ENCODE measurements around the gene KBTBD2.

DNA sequence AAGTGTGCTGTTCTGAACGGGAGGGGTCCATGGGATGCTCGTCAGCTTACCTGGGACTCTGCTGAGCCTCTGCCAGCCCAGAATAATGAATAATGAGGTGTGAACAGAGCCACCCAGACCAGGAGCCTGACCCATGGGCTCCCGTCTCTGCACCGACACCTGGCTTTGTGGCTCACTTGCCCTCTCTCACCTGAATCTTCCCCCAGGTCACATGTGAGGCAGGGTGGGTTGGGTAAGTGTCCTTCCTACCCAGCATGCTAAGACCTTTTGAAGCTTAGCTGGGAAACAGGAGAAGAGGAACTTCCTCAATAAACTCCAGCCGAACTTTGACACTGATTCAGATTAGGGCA lies 46.7 kb upstream of the AQP1 start:
- PRO-cap, result no peak

DNA sequence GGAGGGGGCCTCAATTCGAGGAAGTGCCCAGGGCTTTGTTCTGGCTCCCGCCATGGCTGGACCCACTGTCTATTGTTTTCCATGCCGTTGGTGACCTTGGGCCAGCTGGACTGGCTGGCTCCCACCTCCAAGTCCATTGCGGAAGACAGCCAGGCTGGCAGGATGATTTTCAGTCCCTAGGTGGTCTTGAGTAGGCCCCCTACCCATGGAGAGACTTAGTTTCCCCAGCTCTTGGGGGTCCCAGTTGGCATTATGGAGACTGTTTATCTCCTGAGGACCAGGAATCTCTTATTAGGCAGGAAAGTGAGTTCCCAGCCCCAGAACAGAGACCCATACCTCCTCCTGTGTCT lies 13.1 kb upstream of the AQP1 start:
- PRO-cap, result no peak

- PRO-cap, result unidirectional peak, minus-strand start at chr7:30905765
Measured at GRCh38 chr7:30905634-30905966, 6.1 kb upstream of the AQP1 start.

GRCh38 chr7:30907597-30908435 lies 3.8 kb upstream of the AQP1 start:
- PRO-cap, result no peak

- PRO-cap, result unidirectional peak, minus-strand start at chr7:30914019
Measured at GRCh38 chr7:30913089-30914184, 1.8 kb downstream of the AQP1 start.

DNA sequence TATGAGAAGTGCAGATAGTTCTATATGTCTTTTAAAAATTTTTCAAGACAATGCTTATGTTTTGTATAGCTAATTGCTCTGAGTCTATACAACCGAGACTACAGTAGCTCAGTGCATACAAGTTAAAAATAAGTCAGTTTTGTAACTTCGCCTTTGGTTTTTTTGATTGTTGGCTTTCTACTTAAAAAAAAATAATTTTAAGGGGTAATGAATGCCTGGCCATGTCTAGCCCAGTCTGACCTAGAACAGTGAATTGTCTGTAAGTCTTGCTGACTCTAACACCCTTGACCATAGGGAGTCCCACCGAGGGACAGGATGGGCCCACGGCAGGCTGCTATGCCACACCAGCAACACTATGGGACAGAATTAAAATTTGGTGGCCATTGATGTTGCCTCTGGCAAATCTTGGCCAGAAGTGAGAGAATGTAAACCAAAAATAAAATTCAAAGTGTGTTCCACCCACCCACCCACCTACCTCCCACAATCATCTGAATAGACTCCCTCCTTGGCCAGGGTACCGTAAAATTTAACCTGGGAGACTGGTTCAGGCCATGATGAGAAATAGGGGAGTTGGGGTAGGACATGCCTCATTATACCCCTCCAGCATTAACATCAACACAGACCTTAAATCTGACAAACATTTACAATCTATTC lies 32.2 kb downstream of the AVL9 start:
- PRO-cap, result no peak

- PRO-cap, result no peak
Measured at GRCh38 chr7:32587100-32587900, 92.0 kb downstream of the AVL9 start.

GRCh38 chr7:32657904-32658354 lies 162.6 kb downstream of the AVL9 start:
- PRO-cap, result bidirectional peak, plus-strand start at chr7:32658222, minus-strand start at chr7:32658132

- PRO-cap, result no peak
Measured at GRCh38 chr7:32670548-32670887, 175.2 kb downstream of the AVL9 start.

- PRO-cap, result no peak
Measured at GRCh38 chr7:32688201-32688606, 192.9 kb downstream of the AVL9 start.

DNA sequence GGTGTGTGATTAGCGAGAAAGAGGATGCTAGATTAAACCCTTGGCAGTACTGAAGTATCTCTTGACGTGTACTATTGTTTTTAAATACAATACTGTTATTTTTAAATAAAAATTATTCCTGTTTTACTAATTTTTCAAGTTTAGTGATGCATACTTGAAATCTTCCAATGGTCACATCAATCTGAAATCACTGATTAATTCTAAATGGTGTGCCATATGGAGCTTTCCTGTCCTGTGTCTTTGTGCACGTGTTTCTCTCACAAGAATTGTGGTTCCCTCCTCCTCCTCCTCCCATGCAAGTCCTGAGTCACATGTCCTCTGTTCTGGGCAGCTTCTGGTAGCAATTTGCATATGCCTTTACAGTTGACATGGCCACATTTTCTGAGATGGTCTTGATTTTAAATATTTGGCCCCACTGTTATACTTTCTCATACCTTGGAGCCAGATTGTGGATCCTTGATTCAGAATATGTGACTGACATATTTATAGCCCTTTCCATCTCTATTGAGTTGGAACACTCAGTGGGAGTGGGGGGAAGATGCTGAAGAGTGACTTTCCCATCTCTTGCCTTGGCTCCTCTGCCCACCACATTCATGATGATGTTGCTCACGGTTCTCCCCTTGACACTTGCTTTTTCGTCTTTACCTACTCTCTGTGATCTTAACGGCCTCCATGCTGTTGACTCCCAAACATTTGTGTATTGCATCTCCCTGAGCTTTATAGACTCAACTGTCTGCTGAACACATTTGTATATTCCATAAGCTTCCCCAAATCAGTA lies 28.4 kb downstream of the KBTBD2 start:
- PRO-cap, result no peak

DNA sequence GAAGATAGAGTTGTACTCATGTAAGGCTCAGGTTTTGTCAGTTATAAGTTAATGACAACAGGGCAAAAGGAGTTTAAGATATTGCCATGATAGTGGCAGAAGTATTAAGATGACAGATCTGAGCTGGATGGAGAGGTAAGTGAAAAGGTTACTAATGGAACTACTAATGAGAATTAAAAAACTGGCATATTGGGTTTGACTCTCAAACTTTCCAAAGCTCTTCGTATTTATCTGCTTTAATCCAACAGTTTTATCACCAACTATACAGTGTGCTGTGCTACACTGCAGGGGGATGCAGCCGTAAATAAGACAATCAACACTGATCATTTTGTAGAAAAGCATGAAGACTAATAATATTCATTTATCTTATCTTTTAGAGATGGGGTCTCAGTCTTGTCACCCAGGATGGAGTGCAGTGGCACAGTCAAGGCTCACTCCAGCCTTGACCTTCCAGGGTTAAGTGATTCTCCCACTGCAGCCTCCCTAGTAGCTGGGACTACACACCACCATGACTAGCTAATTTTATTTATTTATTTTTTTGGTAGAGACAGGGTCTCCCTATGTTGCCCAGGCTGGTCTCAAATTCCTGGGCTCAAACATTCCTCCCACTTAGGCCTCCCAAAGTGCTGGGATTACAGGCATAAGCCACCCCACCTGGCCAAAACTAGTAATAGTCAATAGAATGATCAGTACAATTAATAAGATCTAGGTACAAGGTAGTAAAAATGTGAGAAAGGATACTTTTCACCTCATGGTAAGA lies 24.5 kb downstream of the KBTBD2 start:
- PRO-cap, result no peak

DNA sequence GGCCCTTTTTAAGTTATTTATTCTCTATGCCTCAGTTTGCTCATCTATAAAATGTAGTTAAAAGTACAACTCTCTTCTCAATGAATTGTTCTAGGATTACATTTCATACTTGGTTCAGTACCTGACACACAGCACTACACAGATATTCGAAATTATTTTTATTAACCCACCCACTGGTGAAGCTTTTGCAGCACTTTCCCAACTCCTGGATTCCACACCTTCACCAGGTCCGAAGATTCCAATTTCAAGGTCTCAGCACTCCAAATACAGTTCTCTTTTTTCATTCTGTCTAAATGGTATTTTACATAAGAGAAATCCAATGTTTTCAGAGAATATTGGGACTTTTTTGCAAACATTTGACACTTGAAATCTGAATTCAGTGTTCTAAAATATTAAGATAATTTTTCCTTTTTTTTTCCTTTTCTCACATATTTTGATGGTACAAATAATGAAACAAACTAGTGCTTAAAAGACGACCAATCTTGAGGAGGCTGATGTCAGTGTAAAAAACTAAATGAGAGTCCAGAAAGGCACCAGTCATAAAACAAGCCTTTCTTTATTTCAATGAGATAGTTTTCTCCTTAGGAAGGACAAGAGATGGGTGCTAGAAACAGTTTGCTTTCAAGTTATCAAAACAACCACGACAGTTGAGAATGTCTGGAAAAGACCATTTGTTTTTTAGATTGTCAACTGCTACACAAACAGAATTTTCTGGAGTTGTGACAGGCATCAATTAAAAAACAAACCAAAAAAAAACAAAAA lies 3.6 kb downstream of the KBTBD2 start:
- PRO-cap, result no peak

GRCh38 chr7:32890838-32891807 lies at the start of gene KBTBD2:
Gene KBTBD2, minus strand, starts transcription at chr7:32891760.
- PRO-cap, result unidirectional peak, plus-strand start at chr7:32891075; bidirectional peak, plus-strand start at chr7:32891169, minus-strand start at chr7:32891153; bidirectional peak, plus-strand start at chr7:32891392, minus-strand start at chr7:32891299; bidirectional peak, plus-strand start at chr7:32891746, minus-strand start at chr7:32891593

DNA sequence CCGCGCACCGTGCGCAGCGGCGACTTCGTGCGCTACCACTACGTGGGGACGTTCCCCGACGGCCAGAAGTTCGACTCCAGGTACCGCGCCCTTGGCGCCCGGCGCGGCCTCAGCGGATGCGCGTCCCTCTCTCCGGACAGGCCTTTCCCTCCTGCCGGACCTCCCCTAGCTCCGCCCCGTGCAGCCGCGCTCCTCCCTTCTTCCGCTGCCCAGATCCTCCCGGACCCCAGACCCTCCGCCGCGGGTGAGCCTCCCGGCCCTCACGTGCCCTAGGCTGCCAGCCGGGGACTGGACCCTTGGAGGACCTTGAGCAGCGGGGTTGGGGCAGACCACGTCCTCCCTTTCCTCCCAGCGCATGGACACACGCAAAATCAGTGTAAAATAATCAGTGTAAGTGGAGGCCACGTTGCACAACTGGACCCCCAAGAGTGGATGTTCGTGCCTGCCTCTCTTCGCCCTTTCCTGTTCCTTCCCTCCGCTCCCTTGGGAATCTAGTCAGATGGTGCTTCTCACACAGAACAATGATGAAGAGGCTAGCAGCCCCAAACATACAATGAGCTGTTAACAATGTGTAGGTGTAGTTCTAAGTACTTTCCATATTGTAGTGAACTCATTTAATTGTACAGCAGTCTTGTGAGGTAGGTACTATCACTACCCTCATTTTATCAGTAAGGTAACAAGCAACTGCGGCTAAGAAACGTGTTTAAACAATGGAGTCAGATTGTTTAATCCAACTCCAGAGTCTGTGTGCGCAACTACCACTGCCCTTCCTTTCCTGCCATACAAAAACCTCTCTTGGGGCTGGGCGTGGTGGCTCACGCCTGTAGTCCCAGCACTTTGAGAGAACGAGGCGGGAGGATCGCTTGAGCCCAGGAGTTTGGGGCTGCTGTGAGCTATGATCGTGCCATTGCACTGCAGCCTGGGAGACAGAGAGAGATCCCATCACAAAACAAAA lies 752 bp downstream of the FKBP9 start:
- PRO-cap, result bidirectional peak, plus-strand start at position 229 of the sequence, minus-strand start at position 118 of the sequence; unidirectional peak, minus-strand start at position 523 of the sequence; bidirectional peak, plus-strand start at position 835 of the sequence, minus-strand start at position 782 of the sequence

DNA sequence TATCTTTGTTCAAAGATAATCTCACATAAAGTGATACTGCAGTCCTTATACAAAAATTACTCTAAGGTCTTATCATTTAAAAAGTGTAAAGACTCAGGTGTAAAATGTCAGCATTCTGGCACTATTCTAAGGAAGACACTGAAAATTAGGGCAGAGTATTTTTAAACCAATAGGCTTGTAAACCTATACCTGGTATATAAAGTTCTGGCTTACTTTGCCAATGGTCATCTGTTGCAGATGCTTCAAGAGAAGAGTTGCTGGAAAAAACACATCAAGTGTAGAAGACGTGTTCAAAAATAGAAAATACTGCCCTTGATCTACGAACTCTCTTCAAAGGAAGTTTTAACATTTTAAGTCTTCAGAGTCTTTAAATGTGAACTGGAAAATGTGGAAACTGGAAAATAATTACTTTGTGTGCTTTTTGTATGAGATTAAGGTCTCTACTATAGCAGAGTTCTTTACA lies 23.9 kb downstream of the NT5C3A start:
- PRO-cap, result no peak

DNA sequence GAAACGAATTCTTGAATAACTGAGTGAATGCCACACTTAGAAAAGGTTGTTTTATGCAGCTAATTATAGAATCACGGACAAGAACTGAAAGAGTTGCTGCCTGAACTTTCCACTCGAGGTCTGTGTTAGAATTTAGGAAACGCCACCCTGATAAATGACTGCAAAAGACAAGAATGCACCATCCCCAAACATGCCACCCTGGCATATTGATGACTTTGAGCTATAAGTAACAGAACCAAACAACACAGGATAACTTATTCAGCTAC lies 1.1 kb downstream of the RP9 start:
- PRO-cap, result no peak

DNA sequence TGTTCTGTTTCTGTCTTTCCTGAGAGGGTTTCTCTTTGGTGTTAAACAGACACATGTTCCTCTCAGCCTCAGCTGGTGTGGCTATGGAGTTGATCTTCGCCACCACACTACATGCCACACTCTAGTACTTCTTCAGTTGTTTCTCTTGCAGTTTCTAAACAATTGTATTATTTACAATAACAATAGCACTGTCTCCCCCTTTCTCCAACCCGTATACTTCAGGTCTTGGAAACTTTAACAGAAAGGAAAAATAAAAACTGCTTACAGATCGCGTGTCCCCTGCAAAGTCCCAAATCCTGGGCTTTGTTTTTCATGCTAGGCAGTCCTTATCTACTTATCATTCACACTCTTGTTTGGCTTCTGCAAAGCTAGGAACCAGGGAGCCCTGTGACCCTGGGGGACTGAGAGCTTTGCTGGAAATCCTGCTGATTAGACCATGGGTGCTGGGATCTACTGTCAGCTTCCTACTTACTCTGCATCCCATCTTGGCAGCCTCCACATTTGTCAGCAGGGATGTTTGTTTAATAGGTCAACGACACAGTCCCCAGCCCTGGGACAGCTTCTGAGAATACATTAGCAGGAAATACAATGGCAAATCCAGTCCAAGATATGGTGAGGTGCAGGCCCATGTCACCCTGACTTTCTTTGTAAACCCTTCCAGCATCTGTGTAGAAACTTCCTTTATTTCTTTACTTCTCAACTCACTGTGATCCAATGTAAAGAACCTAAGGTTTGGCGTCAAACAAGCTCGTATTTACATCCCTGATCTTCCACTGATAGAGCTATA lies 193.8 kb upstream of the BMPER start:
- PRO-cap, result no peak

- PRO-cap, result bidirectional peak, plus-strand start at chr7:33904513, minus-strand start at chr7:33904396
Measured at GRCh38 chr7:33904247-33904694, 1.1 kb upstream of the BMPER start.

GRCh38 chr7:34152755-34153306 lies 247.5 kb downstream of the BMPER start:
- PRO-cap, result no peak